Tibial artery (tissue), 1 donor: ENCODE data around the gene PLAAT1.

DNA sequence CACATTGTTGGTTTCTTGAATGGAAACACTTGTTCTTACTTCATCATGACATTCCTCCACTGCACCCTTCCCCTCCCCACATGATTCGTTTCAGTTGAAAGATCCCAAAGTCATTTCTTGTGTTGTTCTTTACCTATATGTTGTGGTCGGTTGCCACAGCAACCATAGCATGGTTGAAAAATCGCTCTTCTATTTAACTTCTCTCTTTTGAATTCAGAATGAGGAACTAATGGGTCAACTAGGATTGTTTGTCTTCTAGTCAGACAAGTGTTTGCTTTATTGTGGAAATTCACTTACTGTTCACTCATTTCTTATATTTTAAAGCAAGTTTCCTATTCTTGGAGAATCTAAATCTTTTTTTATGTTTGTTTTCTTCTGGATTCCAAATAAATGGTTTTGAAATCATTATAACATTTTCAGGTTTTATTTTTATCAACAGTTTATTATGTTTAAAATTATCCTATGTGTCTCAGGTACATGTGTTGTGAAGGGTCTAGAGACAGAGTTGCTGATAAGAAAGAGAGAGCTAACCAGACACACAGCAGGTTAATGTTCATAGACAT, 103.5 kb downstream of the IL1RAP start:
- PRO-cap: no peak

GRCh38 chr3:190678082-190678406, 164.2 kb downstream of the IL1RAP start:
- PRO-cap: no peak

DNA sequence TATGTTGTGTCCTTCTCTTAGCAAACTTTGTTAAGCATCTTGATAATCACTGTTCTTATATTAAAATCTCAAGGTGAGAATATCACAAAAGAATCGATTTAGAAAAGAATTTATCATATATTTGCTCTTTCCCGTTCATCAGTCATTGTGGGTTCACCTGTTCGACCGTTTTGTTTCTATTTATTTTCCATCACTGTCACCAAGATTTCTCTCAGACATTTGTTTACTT, 53.4 kb downstream of the OSTN start:
- PRO-cap: no peak

DNA sequence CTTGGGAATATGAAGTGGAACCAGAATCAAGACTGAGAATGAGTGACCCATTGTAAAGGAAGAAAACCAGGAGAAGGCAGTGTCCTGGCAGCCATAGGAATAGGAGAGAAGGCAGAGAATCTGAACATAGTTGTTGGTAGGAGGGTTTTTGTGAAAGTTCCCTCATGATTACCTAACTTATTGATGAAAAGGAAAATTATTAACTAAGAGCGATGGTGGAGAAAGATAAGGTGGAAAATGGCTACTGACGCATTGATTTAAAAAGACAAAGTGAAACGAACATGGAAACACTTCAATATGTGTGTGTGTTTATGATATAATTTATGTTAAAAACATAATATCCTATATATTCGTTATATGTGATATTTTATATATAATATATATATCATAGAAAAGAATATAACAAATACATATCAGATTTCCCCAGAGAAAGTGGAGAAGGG, 29.5 kb upstream of the PYDC2 start:
- PRO-cap: no peak

DNA sequence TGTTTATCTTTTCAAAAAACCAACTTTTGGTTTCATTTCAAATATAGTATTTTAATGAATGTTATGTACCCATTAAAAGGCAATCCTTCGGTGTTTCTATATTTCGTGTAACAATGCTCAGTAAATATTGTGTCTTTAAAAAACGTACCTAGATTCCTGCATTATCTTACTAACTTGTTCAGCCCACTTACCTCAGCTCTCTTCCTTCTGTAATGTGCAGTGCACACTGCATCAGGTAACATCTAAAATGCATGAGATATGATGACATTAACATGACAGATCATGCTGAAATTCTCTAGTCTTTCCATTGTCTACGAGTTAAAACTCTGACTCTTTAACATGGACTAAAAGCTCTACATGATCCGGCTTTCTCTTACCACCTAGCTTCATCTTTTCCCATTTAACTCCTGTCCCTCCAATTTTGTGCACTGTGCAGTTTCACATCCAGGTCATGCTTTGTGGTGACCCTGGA, 147.6 kb downstream of the PYDC2 start:
- PRO-cap: no peak

GRCh38 chr3:192566751-192567364, 160.5 kb downstream of the FGF12 start:
- PRO-cap: no peak

- PRO-cap: no peak
Measured at GRCh38 chr3:192570651-192571135, 156.6 kb downstream of the FGF12 start.

DNA sequence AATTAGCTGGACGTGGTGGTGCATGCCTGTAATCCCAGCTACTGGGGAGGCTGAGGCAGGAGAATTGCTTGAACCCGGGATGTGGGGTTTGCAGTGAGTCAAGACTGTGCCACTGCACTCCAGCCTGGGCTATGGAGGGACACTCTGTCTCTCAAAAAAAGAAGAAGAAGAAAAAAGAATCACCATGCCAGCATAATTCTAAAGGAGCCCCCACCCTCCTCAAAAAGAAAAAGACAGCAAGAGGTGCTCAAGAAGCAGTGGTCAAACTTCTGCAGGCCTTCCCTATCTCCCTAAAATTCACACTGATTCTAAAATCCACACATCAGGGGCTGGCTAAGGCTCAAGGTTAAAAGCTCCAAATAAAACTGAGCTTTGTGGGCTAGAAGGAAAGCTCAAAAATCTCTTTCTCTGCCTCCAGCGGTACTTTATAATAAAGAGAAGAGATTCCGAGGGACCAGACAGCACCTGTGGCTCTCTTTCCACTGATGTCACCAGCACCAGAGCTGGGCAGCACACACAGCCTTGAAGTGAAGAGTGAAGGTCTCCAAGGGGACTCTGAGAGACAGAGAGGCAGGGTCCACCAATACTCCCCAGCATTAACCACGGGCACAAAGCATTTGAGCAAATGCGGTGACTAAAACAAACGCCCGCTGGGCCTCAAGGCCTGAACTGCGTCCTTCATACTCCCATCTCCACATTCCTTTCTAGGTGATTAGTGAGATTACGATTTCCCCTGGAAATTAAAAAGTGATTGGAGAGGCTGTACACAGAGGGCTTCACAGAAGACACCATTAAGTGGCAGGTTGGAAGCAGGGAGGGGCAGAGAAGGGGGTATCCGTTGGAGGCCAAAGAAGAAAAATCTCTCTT, 38.6 kb downstream of the MB21D2 start:
- PRO-cap: no peak

DNA sequence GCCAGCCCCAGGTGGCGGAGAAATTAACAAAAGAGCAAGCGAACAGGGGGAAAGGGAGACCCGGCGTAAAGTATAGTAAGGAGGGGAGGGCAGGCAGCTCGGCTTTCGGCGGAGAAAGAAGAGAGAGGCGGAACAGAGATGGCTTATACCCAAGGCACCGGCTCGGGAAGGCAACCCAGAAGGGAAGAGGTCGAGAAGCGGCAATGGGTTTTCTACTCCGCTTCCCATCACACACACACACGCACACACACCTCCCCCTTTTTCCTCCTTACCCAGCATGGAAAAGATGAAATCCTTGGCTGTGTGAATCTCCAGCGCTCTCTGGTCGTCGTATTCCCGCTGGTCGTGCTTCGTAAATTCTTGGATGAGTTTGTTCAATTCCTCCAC, 305 bp downstream of the MB21D2 start:
- PRO-cap: no peak

DNA sequence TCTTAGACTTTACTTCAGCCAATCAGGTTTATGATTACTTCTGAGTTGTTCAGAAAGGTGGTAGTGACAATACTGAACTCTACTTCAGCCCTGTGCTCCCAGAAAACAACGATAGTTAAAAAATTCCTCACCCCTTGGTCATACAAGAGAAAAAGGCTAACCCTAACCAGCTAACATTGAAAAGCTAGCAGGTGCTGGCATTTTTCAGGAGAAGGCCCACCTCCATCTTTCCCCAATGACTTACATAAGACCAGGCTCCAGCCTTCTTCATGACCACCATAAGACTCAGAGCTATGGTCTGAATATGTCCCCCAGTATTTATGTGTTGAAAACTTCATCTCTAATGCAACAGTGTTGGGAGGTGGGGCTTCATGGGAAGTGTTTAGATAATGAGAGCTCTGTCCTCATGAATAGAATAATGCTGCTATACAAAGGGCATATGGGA, 125.4 kb upstream of the PLAAT1 start:
- PRO-cap: no peak

DNA sequence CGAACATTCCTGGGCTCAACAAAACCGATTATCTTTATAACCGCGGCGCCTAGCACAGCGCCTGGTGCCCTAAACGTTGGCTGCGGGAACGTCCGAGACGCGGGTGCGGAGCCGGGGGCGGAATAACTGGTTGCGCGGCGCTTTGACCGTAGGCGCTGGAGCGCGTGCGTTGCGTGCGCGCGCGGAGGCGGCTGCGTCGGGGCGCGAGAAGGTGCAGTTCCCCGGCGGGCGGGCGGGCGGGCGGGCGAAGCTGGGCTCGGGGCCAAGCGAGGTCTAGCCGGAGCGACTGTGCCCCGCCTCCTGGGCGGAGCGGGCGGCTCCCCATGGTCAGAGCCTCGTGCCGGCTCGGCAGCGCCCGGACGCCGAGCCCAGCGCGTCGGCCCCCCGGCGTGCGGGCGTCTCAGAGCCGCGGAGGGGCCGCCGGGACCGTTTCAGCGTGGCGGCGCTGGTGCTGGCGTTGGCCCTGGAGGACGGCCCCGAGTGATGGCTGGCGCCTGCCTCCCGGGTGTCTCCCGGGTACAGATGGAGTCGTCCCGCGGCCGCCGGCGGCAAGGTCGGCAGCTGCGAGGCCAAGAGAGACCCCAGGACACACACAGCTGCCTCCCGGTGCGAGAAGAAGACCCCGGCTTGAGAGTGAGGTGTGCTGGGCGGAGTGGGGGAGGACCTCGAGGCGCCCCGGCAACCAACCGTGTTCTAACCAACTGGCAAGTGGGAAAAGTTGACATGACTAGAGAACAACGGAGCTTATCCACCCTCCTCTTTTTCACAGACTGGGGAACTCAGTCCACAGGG, at the start of gene PLAAT1:
Gene PLAAT1, plus strand, starts transcription at position 327 of the 792 bp plus-strand sequence.
- PRO-cap: bidirectional peak, plus-strand start at position 403 of the sequence, minus-strand start at position 105 of the sequence

DNA sequence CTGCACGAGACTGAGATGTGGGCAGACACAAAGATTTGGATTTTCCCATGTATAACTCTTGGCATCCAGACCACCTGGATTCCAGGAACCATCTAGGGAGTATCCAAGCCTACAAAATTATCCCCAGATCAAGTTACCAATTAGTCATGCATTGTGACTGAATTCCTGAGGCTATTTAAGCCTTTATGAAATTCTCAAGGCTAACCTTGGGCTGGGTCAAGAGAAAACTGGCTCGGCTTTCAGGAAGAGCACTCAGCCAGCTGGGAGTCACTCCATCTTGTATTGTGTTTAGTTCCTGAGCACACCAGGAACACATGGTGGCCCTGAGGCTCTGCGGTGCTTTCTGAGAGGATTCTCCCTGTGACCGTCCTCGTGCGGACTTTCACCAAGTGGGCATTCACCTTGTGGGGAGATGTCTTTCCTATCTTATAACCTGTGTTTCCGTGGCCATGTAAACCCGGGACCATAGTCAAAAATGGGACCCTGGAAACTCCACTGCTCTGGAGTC, 13.5 kb upstream of the ATP13A5 start:
- PRO-cap: no peak

DNA sequence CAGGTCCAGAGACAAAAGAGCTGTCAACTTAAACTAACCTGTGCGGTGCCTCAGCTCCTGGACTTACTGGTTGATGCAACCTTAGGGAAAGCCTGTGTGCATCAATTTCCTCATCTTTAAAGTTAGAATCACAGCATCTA, 2.1 kb downstream of the ATP13A4 start:
- PRO-cap: no peak

DNA sequence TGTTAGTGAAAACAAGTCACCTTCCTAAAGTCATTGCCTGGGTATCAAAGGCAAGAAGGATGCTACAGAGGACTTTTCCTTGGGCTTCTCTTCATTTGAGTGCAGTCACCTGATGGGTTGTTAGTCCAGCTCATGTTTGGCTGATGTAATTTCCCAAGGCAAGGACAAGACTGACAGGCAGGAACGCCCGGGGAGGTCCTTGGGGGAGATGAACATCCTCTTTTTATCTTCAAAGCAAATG, 201.1 kb downstream of the OPA1 start:
- PRO-cap: no peak

DNA sequence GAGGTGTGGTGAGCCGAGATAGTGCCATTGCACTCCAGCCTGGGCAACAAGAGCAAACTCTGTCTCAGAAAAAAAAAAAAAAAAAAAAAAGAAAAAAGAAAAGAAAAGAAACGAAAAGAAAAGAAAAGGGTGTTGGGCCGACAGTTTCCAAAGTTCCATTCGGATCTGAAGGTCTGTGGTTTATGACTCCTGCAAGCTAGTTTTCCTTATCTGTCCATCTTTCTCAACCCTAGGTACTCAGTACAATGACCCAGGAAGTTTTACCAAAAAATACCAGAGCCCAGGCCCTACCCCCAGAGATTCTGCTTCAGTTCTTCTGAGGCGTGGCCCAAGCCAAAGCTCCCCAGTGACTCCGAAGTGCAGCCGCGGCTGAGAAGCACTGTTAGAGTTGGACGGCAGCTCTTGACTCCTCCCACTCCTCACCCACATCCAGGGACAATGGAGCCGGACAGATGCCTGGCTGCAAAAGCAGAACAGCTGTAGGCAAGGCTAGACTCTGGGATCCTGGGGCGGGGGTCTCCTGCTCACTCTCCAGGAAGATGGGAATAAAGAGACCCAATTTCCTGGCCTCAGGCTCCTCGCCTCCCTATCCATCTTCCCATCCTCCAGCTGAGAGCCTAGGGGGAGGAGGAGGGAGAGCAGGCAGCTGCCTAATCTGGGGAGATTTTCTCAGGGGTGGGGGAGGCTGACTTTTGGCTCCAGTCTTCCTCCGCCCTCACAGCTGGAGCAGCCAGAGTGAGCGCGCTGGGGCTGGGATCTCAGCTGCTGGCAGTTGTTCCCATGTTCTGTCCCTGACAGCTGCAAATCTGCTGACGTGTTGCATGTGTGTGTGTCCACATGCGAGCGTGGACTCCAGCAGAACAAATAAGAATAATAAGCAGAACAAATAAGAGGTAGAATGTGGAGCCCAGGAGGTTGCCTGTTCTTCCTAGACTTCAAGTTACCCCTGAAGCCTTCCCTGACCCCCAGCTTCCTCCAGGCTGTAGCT, 223.7 kb downstream of the OPA1 start:
- PRO-cap: no peak

GRCh38 chr3:193851971-193852706, 259.1 kb downstream of the OPA1 start:
- PRO-cap: no peak

GRCh38 chr3:194031885-194032348, 104.0 kb upstream of the HES1 start:
- PRO-cap: no peak

DNA sequence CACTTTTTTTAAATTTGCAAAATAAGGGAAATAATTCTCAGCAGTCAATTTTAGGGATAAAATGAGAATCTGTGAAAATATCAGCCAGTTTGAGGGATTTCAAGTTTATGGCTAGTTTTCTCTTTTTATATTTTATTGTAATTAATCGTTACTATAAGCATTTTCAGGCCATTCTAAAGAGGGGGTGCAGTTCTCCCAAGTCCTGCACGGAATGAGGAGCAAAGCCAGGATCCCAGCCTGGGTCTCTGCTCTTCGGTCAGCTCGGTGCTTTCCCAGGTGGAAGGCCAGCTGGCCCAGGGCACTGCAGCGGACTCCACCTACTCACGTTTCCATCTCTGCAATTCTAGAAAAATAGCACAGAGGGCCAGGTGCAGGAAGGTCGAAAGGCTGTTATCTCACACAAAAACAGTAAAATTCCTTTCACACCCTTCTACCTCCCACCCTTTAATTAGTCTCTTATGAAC, 59.5 kb upstream of the HES1 start:
- PRO-cap: no peak

GRCh38 chr3:194101514-194101911, 34.4 kb upstream of the HES1 start:
- PRO-cap: no peak

- PRO-cap: no peak
Measured at GRCh38 chr3:194148443-194149016, 12.6 kb downstream of the HES1 start.